Pericardium fibroblast (primary cell): ENCODE results near the genes DSTN, BANF2, SMIM26 and SLC24A3.

DNA sequence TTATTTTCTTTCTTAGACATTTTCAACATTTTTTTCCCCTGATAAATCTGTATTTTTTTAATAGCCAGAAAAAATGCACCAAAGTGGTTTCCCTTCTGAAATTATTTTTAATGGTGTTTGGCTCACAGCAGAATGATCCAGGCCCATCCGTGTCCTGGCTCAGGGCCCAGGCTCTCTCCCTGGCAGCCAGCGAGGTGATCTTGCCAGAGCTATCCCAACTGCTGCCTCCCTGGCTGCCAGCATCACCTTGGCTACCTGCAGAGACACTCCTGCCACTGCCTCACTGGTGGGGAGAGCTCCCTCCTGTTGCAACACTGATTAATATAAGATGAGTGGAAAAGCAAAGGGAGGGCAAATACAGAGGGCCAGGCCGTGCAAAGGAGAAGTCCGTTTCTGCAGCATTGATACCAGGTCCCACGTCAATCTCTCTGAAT lies 13.0 kb upstream of the DSTN start:
- RAMPAGE, long total RNA: no peak

- RAMPAGE, long total RNA: no peak
Measured at GRCh38 chr20:17568908-17569641, 800 bp upstream of the DSTN start.

DNA sequence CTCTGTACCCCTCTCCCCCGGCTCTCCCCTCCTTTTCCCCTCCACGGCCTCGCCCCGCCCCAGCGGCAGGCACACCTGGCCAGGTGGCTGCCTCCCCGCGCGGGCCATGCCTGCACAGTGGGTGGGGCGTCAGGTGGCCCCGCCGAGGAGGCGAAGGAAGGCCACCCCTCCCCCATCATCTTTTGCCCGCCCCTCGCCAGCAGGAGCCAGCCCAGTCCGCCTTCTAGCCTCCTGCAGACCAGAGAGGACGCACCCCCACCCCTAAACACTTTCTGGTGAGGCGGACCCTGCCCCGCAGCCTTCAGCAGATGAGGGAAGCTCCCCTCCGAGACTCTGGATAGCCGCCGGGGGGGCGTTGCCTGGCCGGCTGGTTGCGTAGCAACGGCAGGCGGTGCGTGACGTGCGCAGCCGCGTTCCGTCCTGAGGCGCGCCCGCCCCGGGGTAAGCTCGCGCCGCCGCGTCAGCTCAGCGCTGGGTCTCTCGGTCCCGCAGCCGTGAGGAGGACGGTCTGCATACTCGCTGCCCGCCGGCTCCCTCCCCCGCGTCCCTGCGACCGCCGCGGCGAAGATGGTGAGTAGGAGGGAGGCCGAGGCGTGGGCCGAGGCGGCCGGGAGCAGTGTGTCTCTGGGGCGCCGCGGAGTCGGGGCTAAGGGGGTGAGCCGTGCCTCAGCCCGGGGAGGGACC lies at the start of gene DSTN:
Gene DSTN, plus strand, starts transcription at position 434 of the 684 bp plus-strand sequence.
- RAMPAGE, long total RNA: start-site peak on the plus strand centred at position 471 of the sequence, 137 bp wide, 9,724 and 9,205 reads in 2 replicates

DNA sequence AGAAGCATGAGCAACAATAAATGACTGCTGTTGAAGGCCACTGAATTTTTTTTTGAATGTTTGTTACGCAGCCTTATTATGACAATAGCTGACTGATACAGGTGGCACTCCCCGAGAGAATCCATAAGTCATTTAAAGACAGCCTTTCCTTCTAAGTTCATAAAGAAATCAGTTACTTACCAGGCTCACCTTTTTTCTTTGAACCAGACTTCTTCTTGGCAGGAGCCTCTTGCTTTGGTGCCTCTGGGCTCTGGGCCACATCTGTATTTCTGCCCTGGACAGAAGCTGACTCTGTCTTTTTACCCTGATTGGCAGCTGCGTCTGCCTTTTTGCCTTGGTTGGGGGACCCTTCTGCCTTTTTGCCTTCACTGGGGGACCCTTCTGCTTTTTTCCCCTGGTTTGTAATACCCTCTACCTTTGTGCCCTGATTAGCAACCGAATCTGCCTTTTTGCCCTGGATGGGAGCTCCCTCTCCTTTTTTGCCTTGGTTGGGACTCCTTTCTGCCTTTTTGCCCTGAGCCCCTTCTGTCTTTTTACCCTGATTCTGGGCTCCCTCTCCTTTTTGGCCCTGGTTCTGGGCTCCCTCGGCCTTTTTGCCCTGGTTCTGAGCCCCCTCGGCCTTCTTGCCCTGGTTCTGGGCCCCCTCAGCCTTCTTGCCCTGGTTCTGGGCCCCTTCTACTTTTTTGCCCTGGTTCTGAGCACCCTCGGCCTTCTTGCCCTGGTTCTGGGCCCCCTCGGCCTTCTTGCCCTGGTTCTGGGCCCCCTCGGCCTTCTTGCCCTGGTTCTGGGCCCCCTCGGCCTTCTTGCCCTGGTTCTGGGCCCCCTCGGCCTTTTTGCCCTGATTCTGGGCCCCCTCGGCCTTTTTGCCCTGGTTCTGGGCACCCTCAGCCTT lies 23.4 kb downstream of the RRBP1 start:
- RAMPAGE, long total RNA: no peak

GRCh38 chr20:17699676-17700219 lies at the start of gene BANF2:
BANF2 (plus strand) TSS chr20:17699966.
- RAMPAGE, long total RNA: no peak

DNA sequence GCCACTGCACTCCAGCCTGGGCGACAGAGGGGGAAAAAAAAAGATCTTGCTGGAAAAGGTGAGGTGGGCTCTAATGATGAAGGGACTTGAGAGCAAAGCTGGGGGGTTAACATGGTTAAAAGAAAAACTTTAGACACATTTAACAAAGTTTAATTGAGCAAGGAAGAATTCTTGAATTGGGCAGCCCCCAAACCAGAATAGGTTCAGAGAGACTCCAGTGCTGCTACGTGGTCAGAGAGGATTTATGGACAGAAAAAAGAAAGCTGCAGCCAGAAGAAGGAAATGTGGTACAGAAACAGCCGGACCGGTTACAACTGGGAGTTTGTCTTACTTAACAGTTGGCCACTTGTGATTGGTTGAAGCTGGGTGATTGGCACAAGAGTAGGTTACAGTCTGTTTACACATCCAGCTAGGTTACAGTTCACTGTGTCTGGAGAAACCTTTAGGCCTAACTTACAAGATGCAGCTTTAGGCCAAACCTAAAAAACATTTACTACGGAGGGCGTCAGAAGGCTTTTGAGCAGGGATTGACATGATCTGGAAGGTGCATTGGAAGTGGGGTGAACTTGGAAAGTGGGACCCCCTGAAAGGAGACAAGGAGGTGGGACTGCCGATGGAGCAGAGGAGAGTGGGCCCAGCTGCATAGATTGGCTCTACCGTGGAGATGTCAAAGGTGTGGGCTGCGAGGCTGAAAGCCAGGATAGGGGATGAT lies 122.2 kb downstream of the BANF2 start:
- RAMPAGE, long total RNA: no peak

DNA sequence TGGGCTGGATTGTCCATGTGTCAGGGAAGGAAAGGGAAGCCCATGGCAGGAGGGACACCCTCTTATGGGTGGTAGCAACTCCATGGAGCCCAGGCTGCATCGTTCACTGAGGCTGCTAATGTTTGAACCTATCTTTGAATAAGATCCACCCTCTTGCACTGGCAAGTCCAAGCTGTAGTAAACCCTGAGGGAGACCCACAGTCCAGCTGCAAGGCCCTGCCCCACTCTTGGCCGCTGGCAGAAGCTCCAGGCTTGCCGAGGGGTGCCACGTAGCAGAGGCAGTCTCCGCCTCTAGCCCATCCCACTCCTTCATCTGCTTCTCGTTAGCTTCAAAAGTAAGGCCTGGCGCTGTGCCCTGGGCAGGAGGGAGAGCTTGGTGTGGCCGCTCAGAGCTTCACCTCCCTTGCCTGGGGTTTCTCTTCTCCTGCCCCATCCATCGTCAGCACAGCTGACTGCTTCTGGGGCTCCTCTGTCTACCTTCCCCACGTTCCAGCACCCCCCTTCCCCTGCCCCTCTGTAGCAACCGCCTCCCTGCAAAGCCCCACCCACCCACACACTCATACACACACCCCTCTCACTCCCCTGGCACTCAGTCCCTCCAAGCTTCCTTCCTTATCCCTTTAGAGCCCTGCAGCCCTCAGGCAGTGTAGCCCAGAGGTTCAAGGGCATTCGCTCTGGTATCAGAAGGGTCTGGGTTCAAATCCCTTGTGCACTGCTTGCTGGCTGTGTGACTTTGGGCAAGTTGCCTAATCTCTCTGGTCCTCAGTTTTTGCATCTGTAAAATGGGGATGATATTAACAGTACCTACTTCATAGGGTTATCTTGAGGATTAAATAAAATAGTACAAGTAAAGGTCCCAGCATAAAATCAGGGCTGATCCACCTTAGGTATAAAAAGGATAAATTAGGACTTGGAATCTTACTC lies 94.5 kb downstream of the SNX5 start:
- RAMPAGE, long total RNA: no peak

GRCh38 chr20:17875734-17876525 lies 92.7 kb downstream of the SNX5 start:
- RAMPAGE, long total RNA: no peak

DNA sequence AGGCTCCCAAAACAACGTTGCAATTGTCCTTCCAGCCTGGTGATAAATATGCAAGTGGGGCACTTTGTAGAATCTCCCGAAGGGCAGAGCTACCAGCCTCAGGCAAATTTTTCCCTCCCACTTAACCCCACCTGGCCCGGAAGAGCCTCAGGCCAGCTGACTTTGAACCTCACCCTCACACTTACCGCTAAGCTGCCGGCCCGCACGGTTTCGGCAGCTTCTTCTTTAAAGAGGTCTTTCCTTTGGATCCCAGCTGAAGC lies 2.5 kb downstream of the OVOL2 start:
- RAMPAGE, long total RNA: no peak

- RAMPAGE, long total RNA: no peak
Measured at GRCh38 chr20:18252536-18253689, 35.4 kb upstream of the ZNF133 start.

DNA sequence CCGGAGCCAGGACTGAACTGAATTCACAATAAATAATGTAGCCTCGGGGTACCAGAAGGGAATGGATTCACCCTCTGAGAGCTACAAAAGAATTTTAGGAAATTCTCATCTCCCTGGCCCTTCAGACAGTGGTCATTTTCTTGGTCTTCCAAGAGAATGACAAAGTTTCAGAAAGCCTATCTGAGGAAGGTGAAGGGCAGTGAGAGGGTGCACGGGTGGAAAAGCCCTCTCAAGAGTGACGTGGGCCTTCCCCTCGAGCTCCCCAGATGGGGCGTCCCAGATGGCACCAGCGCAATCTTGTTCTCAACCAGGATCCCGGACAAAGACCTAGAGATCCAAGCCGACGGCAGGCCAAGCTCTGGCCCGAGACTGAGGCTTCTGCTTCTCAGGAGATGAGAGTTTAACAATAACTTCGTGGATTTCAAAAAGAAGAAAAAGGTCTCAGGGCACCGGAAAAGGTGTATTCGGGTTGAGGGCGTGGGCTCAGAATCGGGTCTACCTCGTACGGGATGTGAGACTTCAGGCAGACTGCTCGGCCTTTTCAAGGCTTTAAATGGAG lies 797 bp upstream of the ZNF133 start:
- RAMPAGE, long total RNA: no peak

- RAMPAGE, long total RNA: start-site peak on the plus strand at chr20:18567429-18567475, 3,005 and 415 reads in 2 replicates
Measured at GRCh38 chr20:18566798-18567865, at the start of gene SMIM26. SMIM26 (plus strand) TSS chr20:18567432.

DNA sequence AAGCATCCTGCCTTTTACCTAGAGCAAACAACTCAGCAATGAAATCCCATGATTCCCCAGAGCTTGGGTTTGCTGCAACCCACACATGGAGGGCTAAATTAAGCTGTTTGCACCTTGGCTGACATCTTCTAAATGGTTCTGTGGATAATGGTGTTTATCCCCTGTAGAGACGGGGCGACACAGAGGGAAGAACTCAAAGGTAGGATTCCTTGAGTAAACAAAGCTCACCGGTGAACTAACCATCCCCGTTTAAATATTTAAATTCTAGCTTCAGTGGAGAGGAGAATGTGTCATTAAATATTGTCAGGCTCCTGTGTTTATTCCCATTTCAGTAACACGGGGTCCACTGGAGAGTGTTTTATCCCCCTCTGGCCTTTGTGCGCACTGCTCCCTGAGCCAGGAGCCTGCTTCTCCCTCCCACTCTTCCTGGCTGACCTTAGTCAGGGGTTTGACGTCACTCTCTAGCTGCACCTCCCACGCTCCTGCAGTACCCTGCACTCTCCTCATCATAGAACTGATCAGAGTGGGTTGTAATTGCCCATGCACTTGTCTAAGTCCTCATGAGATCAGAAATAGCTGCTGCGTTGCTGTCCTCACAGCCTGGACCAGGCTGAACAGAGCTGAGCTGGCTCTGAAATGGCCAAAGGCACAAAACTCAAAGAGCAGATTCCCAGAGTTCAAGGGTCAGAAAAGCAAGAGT lies 170.5 kb downstream of the SCP2D1 start:
- RAMPAGE, long total RNA: no peak

- RAMPAGE, long total RNA: no peak
Measured at GRCh38 chr20:19098838-19099205, 113.6 kb upstream of the SLC24A3 start.

- RAMPAGE, long total RNA: no peak
Measured at GRCh38 chr20:19212263-19213184, at the start of gene SLC24A3. SLC24A3 (plus strand) TSS chr20:19212642.

DNA sequence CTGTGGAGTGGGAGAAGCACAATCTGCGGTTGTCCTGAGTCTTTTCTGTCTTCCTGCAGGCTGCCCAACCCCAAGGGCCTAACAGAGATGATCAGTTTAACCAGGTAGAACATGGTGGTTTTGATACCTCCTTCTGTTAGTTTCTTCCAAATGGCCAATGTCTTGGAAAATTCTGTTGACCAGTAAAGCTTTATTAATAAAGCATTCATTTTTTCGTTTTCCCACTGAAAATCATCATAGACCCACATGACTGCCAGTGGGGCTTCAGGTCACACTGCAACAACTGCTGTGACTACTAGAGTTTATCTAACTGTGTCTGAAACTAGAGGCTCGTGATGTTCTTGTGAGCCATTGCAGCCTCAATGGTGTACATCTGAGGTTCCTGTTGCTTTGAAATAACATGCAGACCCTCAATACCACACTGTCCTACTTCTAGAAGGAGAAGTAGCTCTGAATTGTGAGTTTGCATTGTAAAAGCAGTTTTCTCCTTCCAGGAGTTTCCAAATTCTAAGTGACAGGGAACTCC lies 27.5 kb downstream of the SLC24A3 start:
- RAMPAGE, long total RNA: no peak

DNA sequence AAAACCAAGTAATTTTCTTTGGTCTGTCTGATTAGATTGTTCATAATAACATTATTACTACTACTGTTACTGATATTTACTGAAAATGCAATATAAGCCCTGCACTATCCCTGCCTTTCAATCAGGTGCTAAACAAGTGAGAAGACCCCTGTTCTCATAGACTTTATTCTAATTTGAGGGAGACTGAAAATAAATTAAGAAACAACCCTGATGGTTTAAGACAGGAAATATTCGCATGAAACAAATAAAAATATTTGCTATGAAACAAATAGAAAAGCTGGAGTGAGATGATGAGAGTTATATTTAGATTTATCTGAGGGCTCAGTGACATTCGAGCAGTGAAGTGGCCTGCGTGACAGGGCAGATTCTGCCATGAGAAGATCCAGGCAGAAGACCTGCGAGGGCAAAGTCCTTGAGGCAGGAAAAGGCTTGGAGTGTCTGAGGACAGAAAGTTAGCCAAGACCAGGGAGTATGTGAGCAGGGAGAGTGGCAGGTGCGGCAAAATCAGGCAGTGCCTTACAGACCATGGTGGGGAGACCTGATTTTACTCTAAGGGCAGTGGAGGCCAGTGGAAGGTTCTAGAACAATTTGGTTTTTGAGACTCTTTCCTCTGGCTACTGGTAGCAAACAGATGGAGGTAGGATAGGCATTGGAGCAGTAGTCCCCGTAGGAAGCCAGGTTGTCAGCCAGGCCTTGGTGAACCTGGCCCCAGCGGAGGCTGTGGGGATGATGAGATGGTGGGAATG lies 67.0 kb upstream of the RIN2 start:
- RAMPAGE, long total RNA: no peak

DNA sequence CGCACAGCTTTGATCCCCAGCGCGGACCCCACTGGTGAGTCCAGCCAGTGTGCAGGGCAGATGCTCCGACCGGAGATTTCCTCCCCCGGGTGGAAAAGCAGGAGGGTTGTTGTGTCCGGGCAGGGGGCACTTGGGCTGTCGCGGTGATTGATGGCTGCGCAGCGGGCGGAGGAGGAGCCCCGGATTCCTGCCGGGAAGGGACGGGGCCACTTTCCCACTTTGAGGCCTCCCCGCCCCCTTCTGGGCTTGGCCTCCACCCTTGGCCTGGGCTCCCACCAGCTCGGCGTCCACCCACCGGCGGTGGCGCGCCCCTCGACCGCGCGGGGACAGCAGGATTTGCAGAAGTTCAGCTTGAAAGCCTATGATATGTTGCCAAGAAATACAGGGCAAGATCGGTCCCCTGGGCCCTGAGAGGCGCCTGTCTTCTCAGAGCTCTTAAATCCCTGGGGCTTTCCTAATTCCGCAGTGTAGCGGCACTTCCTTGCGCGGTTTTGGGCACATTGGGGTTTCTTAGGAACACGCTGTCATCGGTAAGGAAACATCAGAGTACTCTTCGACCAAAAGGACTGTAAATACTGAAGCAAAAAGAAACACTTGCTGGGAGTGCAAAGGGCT lies 856 bp downstream of the RIN2 start:
- RAMPAGE, long total RNA: no peak

GRCh38 chr20:19785885-19786204 lies 27.8 kb downstream of the RIN2 start:
- RAMPAGE, long total RNA: no peak

DNA sequence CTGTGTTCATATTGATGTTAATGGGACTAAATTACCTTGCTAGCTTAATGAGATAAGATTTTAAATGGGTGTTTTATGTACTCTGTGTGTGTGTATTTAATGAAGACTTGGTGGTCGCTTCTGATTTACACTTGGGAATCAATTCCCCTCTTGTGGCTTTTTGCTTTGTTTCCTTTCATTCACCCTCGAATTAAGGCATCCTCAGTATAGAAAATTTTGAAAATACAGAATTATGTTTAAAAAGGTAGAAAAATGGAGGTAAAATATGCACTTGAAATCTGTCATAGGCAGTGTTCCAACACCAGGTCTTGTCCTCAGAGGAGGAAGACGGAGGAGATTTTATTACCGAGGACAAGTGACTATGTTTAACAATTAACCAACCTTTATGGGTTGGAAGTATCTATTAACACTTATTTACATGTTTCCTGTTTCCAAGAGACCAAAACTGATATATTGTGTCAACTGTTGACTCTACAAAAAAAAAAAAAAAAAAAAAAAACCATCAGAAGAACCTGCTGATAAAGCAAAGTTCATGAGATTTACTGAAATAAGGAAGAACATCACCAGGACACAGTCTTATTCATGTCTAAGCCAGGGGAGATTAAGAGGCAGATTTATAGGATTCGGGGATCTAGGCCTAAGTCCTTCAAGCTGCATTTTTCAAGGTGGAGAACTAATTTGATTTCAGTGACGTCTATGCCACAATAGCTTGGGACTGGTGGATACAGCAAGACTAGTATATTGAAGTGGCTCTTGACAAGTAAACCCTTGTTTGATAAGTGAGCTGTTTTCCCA lies 126.8 kb upstream of the NAA20 start:
- RAMPAGE, long total RNA: no peak